ENCODE measurements around a stretch of chr3.

DNA sequence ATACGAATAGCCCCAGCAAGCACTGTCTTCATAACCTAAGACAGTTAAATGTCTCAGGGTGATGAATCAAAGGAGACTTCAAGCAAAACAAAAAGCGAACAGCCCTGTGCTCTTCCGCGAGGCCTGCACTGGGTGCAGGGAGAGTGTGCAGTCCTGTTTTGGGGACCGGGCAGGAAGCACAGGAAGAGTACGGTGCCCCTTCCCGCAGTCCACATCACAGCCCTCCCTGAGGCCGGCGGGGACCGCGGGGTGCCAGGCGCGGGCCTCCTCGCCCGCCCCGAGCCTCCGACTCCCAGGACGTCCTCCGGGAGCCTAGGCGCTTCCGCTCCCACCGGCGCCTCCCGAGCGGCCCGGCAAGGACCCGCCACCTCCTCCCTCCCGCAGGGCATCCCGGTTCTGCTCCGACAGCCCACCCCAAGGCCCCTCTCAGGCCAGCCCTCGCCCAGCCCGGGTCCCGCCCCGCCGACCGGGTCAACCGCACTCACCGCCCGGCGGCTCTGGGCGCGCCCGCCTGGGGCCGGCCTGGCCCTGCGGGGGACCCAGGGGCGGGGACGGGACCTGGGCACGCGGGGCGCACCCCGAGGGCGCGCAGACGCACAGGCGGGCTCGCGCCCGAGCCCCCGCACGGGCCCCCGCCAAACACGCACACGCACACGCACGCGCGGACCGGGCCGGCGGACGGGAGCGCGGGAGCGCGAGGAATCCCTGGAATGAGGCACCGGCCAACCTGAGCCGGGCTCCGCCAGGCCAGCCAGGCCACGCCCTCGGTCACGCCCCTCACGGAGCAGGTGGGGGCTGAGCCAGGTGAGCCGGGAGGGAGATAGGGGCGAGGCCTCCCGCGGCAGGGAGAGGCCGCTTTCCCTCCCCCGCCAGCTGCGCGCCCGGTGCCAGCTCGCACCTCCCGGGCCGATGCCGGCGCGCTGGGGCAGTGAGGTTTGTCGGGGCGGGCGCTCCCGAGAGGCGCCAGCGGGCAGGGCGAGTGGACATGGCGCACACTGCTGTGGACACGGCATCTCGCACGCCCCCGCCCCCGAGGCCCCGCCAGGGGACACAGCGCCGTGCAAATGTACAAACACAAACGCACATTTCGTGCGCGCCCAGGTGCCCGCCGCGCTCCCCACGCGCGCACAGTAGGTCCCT, 75.6 kb upstream of the VGLL4 start:
- PRO-cap = unidirectional peak, minus-strand start at position 530 of the sequence

DNA sequence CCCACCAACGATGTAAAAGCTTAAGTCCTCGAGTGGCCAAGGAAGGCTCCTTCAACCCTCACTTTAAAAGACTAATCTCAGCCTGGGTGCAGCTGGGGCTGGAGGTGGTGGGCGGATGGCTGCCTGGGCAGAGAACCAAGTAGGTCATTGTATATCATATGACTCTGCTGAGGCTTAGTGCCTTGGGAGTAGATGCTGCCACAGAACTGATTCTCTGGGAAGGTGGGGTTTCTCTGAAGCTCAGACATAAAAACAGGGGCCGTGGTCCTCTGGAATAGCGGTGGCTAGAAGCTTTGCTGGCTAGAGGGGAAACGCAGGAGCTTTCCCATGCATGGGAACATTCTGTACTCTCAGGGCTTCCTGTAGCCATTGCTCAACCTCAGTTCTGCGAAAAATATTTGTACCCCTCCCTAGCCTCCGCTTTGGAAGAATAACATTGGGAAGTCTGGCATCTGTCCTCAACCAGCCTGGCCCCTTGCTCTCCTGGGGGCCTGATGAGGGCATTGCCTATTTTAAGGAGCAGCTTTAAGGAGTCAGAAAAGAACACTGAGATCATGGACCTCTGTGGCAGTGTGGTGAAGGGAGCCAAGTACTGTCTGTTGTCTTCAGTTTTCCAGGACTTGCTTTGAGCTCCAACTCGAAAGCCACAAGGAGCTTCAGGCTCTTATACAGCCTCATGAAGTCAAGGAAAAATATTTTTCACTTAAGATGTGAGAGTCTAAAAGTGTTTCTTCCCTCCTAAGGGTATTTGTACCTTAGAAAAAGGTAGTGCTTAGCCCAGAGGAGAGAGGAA, 14.6 kb downstream of the TIMP4 start:
- PRO-cap = no peak

DNA sequence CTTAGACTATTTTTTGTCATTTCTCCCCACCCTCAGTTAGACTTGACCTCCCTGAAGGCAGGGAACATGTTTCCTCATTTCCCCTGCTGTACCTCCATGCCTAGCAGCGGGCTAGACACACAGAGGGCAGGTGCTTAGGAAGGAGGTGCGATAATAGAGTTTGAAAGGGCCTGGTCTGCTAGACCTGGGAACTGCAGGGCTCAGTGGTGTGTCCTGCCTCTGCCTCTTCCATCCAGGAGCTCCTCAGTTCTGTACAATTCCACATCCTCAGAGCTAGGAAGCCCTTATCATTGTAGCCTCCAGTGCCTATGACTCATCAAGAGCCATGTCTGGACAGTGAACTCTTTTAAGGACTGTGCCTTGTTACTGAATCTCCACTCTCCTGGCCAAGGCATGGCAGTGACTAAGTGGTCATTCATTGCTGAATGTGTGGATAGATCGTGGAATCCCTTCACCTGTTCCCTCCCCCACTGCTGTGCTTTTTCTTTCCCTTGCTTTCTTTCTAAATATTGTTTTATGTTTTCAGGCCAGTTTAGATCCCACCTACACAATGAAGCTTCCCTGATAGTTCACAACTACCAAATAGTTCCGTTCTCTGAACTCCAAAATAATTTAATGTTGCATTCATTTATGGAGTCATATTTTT, 2.9 kb downstream of the TIMP4 start:
- PRO-cap = no peak

GRCh38 chr3:12286921-12287322, 1.9 kb upstream of the PPARG start:
- PRO-cap = no peak

DNA sequence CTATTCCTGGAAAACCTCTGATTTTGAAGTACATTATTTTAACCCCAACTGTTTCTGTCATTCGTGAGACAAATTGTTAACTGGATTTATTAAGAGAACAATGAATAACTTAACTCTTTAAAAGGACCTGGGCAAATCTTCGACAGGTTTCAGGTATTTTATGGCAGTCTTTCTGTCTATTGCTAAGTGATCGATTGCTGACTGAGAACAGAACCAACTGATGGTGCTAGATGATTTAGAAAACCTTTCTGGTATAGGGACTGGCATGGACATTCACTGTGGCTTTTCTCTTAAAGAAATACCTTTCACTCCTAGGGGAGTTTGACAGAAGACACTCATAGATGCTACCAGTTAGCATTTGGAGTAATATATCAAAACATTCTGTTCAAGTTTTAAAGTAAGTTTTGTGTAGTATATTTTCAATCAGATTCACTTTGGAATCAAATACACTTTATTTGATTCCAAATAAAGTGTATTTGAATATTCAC, 638 bp downstream of the PPARG start:
- PRO-cap = no peak

GRCh38 chr3:12430519-12431108, 53.7 kb upstream of the TSEN2 start:
- PRO-cap = no peak

GRCh38 chr3:12462296-12462957, 21.9 kb upstream of the TSEN2 start:
- PRO-cap = no peak

- PRO-cap = no peak
Observed at GRCh38 chr3:12555955-12556605, 807 bp upstream of the MKRN2 start.

DNA sequence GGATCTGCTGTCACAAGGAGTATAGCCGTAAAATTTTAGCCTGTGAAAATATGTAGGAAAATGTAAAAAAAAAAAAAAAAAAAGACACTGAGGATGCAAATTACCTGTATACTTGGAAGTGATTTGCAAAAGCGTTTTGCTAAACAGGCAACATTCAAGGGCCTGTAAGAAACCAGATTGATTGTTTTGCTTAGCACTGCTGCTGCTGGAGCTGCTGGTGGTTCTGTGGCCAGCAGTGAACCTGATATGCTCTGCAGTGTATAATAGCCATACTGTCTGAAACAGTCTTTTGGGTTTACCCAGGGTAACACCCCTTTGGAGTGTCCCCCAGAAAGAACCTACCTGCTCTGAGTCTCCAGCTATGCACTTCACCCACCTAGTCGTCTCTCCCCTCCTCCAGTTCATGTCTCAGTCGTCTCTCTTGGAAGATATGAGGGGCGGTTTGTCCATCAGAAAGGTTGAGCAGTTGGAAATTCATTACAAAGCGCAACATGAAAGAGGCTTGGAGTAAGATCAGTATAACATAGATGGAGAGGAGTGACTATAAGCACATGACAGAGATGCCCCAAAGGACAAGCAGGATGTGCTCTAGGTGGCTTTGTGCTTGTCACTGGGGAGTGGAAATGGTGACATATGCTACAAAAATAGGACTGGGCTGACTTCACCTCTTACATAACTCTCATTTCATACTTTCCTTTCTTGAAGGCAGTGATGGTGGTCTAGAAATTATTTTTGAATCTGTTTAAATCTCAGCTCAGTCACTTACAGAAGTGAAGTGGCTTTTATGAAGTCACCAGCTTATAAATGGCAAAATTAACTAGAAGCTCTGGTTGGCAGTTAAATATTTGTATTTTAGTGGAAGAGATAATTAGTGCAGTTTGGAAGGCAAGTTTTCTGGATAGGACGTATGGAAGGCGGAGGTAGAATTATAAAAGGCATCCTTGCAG, 3.8 kb downstream of the MKRN2 start:
- PRO-cap = bidirectional peak, plus-strand start at position 568 of the sequence, minus-strand start at position 509 of the sequence

DNA sequence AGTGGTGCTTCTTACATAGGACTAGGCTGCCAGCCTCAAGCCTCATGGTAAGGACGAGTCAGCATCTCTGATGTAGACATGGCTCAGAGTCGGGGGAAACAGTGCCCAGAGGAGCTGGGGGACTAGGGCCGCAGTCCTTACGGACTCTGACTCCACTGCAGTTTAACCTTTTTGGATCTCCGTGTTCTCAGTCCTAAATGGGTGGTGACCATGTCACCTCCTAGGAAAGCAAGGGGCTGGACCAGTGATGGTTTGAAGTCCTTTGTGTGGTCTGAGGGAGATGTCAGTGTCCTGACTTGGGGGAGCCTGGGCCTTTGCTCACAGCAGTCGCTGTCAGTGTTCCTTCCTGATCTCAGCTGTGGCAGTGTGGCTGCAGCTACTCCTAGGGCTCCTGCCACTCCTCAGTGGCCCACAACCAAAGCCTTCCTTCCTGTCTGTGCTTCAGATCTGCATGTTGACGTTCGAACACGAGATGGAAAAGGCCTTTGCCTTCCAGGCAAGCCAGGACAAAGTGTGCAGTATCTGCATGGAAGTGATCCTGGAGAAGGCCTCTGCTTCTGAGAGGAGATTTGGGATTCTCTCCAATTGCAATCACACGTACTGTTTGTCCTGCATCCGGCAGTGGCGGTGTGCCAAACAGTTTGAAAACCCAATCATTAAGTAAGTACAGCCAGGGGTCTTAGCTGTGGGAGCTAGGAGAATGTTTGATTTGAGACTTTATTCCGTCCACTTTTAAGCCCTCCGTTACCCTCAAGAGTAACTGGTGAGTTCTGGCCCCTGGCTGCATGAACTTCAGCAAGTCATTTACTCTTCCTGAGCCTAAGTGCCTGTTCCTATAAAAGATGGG, 17.7 kb downstream of the MKRN2 start:
- PRO-cap = no peak

GRCh38 chr3:12583715-12584882, 27.2 kb downstream of the MKRN2 start:
- PRO-cap = no peak

GRCh38 chr3:12681742-12682237, 17.9 kb upstream of the RAF1 start:
- PRO-cap = no peak

DNA sequence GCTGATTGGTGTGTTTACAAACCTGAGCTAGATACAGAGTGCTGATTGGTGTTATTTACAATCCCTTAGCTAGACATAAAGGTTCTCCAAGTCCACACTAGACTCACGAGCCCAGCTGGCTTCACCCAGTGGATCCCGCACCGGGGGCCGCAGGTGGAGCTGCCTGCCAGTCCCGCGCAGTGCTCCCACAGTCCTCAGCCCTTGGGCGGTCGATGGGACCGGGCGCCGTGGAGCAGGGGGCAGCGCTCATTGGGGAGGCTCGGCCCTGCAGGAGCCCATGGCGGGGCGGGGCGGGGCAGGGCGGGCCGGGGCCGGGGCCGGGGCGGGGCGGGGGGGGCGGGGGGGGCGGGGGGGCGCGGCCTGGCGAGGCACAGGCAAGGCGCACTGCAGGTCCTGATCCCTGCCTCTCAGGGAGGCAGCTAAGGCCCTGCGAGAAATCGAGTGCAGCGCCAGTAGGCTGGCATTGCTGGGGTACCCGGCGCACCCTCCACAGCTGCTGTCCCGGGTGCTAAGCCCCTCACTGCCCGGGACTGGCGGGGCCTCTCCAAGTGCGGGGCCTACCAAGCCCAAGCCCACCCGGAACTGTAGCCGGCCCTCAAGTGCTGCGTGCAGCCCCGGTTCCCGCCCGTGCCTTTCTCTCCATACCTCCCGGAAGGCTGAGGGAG, 9.7 kb upstream of the TMEM40 start:
- PRO-cap = no peak

- PRO-cap = no peak
Observed at GRCh38 chr3:12897295-12897884, 56.0 kb upstream of the RPL32 start.

- PRO-cap = no peak
Observed at GRCh38 chr3:12908263-12908841, 67.0 kb upstream of the RPL32 start.

DNA sequence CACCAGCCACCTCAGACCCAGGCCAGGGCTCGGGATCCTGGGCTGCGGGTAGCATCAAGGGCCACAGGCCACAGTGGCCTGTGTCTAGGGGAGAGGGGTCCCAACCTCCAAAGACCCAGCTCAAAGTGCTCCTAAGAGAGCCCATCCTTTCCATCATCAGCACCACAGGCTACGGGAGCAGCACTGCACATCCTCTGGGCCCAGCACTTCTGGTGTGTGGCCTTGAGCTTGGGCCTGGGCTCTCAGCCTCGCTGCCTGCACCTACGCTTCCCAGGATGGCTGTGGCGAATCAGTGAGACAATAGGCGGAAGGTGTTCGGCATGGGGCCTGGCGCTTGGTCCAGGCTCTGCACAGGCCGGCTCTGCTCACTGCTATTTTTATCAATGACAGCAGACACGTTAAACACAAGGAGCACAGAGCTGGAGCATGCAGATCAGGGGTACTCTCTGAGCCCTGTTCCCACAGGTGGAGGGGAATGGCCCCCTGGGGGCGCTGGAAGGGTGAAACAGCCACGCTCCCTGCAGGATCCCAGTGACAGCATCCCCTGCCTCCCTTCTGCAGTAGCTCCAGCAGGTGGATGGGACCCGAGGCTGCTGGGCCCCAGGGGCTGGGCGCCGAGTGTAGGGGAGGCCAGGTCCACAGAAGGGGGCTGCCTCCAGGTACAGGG, 89.9 kb upstream of the RPL32 start:
- PRO-cap = no peak

- PRO-cap = no peak
Observed at GRCh38 chr3:12935697-12936764, 94.7 kb upstream of the RPL32 start.

GRCh38 chr3:12948110-12948996, 107.0 kb upstream of the RPL32 start:
- PRO-cap = no peak

DNA sequence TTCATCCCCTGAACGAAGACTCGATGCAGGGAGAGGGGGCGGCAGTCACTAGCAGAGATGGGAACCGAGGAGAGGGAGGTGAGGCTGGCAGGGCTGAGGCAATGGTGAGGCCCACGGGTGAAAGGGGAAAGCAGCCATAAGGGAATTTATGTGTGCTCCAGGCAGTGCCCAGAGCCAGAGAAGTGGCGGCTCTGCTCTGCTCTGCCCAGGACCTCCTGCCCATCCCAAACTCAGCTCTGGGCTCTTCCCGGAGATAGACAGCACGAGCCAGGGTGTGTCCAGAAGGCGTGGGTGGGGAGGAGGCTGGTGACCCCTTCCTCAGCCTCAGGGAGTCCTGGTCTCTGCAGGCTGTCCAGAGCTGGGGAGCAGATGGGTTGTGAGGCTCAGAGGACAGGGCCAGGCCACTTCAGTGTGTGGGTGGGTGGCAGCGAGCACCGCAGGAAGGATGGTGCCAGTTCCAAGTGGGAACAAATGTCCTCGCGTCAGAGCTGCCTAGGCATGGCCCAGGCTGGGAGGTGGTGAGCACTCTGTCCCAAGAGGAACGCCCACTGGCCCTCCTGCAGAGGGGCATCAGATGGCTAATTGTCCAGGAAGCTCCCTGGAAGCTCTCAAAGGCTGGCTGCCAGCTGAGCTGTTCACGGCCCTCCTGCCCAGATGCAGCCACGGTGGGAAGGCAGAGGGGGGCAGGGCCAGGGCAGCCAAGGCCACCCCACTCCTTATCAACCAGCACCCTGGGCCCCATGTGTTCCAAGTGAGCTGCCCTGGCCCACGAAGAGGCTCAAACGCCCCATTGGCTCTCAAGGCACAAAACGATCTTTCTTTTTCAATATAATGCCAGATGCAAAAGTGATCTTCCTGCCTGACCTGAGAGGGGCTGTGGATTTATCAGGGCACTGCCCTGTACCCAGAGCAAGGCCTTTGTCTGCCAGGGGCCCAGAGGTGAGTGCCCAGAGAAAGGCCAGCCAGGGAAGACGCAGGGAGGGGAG, 55.3 kb downstream of the IQSEC1 start:
- PRO-cap = bidirectional peak, plus-strand start at position 653 of the sequence, minus-strand start at position 473 of the sequence

GRCh38 chr3:13047770-13048160, 25.5 kb downstream of the IQSEC1 start:
- PRO-cap = no peak

Measured in neuron (in vitro differentiated cells).